Mesenteric fat pad (tissue), 1 donor: ENCODE measurements around the genes CENPH, AK6 and SERF1B.

GRCh38 chr5:68216863-68217511, 1.4 kb downstream of the PIK3R1 start:
- PRO-cap = no peak

DNA sequence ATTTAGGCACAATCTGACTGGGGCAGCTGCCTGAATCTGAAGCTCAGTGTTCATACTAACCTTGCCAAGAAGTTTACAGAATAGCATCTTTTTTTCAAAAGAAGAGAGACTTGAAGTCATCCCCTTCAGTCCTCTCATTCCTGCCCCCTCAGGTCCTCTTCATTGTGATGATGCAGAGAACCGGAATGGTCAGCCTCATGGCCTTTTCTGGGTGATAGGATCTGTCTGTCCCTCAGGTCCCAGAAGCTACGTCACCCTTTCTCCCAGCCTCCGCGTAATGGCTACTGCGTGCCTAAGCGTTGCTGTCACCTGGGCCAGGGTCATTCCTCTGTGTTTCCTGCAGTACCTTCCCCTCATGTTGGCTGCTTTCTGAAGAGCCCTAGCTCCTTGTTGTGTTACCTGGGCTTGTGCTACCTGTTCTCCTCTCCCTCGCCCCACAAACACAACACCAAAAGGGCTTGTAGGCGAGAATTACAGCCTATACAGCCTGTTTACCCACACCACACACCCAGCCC, 4.7 kb downstream of the PIK3R1 start:
- PRO-cap = no peak

DNA sequence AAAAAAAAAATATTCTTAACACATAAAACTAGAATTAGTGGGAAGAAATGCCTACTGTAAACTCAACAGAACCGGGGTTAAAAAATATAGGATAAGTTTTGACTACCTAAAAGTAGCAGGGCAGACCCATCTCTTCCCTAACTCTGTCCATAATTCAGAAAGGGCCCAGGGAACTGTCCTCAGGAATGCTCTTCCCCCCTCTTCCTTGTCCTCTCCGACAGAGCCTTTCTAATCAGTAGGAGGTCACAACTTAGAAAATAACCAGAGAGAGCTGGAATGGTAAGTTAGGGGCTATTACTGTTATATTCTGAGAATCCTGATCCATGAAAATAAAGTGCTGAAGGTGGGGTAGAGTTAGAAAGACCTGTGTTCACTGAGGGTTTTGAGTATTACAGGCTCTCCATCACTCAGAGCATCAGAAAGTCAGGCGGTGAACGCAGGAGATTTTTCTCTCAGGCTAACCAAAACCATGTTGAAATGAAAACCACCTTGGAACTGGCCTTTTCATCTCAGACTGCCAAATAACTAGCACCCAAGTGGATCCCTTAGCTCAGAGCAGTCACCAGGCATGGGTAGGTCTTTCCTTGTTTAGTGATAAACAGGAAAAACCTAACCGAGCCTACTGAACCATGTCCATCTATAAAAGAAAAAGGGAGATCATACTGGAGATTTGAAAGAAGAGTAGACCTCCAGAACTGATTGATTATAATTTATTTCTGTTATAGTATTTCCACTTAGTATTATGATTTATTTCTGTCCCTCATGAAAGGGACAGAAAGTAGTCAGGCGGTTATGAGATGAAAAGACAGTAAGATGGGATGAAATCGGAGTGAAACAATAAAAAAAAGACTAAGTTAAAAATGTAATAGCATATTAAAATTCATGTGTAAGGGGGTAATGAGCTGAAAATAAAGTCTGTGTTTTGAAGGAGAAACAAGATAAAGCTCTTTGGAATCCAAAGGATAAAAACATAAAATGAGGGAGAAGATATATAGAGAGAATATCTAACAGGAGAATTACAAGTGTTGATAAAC, 22.5 kb downstream of the PIK3R1 start:
- PRO-cap = no peak

DNA sequence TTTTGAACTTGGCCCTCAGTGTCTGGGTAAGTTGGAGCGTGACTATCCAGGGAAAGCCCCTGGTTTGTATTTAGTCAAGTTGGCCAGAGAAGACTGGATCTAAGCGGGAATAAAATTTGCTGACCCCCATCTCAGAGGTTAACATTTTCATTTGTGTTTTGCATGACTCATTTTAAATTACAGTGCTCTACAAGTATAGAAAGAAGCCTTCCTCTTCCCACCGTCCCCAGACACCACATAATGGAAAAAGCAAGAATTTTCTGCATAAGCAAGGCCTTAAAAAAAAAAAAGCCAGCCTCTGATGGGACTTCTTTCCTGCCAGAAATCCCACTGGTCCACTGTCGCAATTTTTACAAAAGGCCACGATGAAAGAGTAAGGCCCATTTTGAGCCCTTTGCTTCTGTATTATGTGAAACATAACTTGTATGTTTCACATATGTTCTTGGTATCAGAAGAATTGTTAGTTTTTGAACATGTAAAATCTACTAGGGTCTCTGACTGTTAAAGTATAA, 27.3 kb downstream of the PIK3R1 start:
- PRO-cap = no peak

DNA sequence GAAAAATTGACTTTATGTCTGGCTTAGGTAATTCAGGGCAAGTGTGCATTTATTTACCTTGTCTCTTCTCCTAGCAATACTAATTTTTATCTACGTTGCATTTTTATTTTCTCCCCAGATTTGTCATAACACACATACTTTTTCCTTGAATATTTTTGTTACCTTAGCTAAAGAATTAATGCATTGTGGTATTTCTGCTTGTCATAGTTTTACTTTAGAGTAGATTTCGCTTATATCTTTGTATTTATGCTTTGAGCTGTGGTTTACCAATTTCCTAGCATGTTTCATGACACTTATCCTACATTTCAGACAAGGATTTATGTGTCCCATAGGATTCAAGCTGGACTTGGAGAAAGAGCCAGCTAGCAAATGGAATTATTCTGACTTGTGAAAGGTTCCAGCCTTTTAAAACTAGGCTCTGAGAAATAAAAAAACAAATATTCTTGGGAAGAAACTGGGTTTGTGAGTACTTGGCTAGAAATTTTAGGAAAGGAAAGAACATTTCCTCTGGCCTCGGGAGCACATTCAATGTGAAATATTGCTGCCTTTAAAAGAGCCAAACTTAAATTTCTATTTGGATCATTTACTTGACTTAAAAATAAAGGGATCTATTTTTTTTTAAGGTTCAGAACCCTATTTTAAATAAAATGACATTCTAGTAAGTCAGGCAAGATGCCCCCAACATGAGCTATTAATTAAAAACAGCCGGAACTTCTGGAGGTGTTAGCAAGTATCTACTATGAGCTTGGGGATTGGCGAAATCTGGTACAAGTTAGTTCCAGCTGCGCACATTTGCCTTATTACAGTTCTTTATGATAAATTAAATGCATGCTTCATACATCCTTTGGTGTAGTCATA, 37.7 kb downstream of the PIK3R1 start:
- PRO-cap = no peak

GRCh38 chr5:68265230-68265807, 49.8 kb downstream of the PIK3R1 start:
- PRO-cap = no peak

DNA sequence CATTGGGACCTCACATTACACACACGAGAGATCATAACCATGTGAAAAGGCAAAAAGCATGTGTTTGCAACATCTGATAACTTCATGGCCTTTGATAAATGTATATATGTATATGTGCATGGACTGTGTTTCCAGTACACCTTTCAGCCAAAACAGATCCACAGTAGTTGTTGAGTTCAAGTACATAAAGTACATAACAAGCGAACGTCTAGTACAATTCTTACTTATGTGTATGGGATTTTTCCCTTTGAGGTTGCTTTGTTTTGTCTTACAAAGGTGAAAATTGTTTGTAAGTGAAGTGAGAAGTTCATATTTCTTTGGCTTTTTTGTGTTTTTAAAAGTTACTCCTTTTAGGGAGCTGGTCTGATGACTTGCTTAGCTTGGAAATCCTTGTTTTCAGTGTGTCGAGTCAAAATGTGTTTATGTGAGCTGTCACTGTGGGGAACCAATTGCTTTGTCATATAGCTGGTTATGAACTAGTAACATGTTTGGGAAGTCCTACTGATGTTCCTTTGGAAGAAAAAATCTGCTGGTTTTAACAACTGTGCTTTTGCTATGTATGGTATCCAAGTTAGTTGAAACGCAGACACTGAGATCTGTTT, 85.1 kb downstream of the PIK3R1 start:
- PRO-cap = no peak

- PRO-cap = no peak
Measured at GRCh38 chr5:68404956-68405504, 189.5 kb downstream of the PIK3R1 start.

GRCh38 chr5:68549177-68549737, 333.7 kb downstream of the PIK3R1 start:
- PRO-cap = no peak

DNA sequence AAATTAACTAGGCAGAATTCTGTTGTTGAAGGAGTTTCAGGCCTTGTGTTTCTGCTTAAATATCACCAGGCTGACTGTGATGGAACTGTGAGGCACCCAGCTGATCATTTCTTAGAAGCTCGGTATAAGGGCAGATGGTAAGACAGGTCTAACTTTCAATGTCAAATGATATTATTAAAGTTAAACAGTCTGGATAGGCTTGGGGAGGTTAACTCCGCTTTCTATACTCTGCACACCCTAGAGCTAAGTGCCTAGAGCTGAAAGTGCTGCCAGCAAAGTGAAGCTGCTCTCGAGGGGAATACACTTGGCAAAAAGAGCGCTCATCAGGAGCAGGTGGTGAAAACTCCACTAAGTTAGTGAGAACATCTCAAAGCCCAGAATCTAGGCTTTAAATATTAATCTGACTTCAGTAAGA, 349.7 kb upstream of the SLC30A5 start:
- PRO-cap = no peak

DNA sequence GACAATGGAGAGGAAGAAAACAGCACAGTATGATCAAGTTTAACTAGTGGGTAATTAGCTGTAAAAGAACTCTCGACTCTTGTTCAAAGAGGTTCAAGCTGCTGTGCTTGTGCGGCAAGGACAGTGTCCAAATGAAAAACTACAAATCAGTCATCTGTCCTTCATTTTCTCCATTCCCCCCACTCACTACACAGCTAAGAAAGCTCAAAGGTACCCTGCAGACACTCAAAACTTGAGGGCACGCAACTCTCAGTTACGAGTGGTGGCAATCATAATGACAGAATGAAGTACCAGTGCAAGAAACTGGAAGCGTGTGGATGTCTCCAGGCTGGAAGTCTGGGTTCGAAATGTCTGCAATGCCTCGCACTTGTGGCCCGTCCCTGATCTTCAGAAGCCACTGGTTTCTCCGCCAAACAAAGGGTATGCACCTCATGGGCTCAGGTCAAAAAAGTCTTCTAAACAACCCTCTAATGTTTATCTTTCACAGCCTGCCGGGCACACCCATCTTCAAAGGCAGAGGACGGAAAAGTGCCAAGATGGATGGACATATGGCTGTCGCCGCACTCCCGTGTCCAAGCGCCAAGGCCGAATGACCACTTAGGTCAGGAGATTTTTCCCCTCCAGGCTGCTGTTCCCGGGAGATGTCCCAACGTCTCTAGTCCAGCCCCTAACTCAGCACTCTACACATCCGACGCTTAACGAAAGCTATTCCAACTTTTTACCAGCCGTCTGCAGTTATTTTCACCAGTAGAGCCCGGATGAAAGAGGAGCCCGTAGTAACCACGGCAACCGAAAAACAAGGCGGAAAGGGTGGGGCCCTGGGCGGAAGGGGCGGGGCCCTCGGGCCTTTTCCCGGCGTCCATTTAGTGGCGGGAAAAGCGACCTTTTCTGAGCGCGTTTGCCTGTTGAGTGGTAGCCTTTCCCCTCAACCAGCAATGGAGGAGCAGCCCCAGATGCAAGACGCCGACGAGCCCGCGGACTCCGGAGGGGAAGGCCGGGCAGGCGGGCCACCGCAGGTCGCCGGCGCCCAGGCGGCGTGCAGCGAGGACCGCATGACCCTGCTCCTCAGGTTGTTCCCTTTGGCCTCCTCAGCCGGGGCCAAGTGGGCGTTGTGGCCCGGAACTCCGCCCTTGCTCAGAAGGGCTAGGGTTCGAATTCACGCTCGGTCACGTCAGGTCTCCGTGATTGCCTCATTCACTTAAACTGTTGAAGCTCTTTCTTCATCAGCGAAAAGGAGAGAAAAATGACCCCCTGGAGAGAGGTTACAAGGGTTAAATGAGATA, at the start of gene CENPH:
Gene CENPH, plus strand, starts transcription at position 884 of the 1,283 bp plus-strand sequence.
- PRO-cap = no peak

- PRO-cap = unidirectional peak, minus-strand start at chr5:69369234; bidirectional peak, plus-strand start at chr5:69369826, minus-strand start at chr5:69369508
Measured at GRCh38 chr5:69369126-69370103, at the start of gene AK6. TSS of gene AK6 (minus strand) at chr5:69369520.

DNA sequence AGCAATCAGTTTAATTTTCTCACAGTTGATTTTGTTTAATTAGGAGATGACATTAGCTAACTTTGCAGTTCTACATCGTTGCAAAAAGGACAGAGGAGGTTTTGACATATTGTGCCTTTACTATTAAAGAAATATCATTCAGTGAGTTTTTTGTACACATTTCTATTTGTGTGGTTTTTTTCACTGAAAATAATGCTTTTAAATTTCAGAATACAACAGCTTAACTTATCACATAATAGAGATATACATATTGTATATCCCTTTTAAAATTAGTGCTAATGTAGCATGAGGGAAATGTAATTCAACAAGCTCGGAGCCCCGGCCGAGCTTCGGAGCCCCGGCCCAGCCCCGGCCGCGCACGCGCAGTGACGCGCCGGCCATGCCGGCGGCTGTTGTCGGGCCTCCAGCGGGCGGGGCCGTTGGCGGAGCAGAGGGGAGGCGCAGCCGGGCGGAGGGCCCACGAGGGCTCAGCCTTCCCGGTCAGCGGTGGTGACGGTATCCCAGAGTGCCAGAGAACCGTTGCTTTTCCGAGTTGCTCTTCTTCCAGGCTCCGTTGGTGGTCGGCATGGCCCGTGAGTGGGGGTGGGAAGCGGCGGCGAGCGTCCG, at the start of gene SERF1B:
Gene SERF1B, plus strand, starts transcription at position 365 of the 606 bp plus-strand sequence.
- PRO-cap = no peak

DNA sequence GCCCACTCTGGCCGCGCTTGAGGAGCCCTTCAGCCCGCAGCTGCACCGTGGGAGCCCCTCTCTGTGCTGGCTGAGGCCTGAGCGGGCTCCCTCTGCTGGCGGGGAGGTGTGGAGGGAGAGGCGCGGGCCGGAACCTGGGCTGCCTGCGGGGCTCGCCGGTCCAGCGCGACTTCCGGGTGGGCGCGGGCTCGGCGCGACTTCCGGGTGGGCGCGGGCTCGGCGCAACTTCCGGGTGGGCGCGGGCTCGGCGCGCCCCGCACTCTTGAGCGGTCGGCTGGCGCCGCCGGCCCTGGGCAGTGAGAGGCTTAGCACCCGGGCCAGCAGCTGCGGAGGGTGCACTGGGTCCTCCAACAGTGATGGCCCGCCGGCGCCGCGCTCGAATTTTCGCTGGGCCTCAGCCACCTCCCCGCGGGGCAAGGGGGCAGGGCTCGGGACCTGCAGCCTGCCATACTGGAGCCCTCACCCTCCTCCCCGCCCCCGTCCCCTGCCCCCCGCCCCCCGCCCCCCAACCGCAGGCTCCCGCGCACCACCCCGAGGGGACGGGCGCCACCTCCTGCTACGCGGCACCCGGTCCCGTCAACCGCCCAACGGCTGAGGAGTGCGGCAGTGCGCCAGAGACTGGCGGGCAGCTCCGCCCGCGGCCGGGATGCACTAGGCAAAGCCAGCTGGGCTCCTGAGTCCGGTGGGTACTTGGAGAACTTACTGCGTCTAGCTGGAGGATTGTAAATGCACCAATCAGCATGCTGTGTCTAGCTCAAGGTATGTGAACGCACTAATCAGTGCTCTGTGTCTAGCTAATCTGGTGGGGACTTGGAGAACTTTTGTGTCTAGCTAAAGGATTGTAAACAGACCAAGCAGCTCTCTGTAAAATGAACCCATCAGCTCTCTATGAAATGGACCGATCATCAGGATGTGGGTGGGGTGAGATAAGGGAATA, 351.7 kb downstream of the SMN2 start:
- PRO-cap = unidirectional peak, plus-strand start at position 224 of the sequence

GRCh38 chr5:71020646-71020979, 4.5 kb downstream of the NAIP start:
- PRO-cap = no peak

- PRO-cap = no peak
Measured at GRCh38 chr5:71446577-71446896, 8.9 kb upstream of the BDP1 start.

- PRO-cap = no peak
Measured at GRCh38 chr5:71458564-71459031, 3.1 kb downstream of the BDP1 start.

- PRO-cap = no peak
Measured at GRCh38 chr5:71588048-71588369, 869 bp downstream of the MCCC2 start.

- PRO-cap = no peak
Measured at GRCh38 chr5:71782851-71783432, 63.9 kb downstream of the CARTPT start.

DNA sequence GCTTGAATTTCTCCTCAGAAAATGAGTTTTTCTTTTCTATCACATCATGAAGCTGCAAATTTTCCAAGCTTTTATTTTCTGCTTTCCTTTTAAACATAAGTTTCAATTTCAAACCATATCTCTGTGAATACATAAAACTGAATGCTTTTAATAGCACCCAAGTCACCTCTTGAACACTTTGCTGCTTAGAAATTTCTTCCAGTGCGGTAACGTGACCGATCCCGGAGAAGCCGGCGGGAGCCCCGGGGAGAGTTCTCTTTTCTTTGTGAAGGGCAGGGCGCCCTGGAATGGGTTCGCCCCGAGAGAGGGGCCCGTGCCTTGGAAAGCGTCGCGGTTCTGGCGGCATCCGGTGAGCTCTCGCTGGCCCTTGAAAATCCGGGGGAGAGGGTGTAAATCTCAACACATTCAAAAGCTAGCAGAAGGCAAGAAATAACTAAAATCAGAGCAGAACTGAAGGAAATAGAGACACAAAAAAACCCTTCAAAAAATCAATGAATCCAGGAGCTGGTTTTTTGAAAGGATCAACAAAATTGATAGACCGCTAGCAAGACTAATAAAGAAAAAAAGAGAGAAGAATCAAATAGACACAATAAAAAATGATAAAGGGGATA, 131.7 kb downstream of the CARTPT start:
- PRO-cap = no peak